Daoy (cell line): ENCODE measurements around the genes ELP4, PRRG4 and C11orf91.

GRCh38 chr11:30584961-30585709, 1.0 kb downstream of the MPPED2 start:
- RAMPAGE, long total RNA: no peak

- RAMPAGE, long total RNA: no peak
Observed at GRCh38 chr11:31372142-31372666, 2.5 kb downstream of the DNAJC24 start.

GRCh38 chr11:31509312-31510314, at the start of gene ELP4:
TSS of gene ELP4 (plus strand) at chr11:31509767.
- RAMPAGE, long total RNA: start-site peak on the minus strand at chr11:31509588-31509606, 42 and 25 reads in 2 replicates

DNA sequence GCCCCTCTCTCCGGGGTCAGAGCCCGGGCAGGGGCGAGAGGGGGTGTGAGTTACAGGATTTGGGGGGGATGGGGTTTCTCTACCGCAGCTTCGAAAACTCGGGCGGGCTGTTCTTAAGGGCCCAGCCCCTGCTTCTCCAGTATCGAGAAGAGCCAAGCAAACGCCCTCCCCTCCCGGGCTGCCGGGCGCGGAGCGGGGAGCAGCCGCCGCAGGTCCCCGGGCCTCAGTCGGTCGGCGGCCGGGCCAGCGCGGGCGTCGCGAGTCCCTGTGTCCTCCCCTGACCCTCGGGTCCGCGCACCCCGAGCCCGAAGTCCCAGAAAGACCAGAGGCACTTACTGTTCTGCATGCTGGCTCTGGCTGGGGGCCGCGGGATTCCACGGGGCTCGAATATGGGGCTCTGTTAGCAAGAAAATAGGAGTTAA, 5.0 kb downstream of the PAX6 start:
- RAMPAGE, long total RNA: no peak

GRCh38 chr11:32104114-32105137, 13.6 kb downstream of the RCN1 start:
- RAMPAGE, long total RNA: no peak

GRCh38 chr11:32120976-32121343, 30.1 kb downstream of the RCN1 start:
- RAMPAGE, long total RNA: no peak

DNA sequence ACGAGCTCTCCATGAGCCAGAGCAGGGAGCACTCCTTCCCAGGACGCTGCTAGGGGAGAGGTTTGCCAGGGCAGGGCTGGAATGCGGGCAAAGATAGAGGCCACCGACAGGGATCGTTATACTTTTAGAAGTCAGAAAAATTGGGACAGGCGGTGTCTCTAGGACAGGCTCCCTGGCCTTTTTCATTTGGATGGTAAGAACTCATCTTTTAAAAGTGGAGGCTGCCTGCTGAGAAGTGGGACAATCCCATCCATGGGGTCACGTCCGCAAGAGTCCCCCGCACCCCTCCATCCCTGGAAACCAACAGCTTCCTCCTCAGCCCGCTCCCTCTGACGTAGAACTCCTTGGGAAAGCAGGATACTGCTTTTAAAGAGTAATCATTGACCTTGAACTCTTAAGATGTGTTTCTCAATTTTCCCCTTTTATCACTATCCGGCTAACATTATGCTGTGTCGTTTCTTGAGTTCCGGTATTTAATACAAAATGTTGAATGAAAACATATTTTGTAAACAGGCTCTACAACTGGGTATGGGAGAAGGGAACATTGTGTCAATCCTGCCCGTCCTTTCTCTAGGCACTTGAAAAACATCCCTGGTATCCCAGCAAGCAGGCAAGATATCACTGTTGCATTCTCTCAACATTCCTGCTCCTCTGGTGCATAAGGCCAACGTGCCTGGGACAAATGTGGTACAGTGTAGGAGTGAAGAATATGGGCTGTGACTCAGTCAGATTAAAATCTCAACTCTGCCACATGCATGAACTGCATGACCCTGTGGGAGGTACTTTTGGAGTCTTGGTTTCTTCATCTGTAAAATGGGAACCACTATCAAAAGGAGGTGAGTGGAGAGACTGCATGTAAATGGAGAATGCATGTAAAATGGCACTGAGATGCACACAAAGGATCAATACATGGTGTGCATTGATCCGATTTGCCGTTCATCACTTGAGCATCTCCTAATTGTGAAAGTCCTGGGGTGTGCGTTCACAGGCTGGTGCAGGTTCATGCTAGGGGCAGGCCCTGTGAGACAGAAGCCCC, 52.9 kb downstream of the WT1 start:
- RAMPAGE, long total RNA: no peak

DNA sequence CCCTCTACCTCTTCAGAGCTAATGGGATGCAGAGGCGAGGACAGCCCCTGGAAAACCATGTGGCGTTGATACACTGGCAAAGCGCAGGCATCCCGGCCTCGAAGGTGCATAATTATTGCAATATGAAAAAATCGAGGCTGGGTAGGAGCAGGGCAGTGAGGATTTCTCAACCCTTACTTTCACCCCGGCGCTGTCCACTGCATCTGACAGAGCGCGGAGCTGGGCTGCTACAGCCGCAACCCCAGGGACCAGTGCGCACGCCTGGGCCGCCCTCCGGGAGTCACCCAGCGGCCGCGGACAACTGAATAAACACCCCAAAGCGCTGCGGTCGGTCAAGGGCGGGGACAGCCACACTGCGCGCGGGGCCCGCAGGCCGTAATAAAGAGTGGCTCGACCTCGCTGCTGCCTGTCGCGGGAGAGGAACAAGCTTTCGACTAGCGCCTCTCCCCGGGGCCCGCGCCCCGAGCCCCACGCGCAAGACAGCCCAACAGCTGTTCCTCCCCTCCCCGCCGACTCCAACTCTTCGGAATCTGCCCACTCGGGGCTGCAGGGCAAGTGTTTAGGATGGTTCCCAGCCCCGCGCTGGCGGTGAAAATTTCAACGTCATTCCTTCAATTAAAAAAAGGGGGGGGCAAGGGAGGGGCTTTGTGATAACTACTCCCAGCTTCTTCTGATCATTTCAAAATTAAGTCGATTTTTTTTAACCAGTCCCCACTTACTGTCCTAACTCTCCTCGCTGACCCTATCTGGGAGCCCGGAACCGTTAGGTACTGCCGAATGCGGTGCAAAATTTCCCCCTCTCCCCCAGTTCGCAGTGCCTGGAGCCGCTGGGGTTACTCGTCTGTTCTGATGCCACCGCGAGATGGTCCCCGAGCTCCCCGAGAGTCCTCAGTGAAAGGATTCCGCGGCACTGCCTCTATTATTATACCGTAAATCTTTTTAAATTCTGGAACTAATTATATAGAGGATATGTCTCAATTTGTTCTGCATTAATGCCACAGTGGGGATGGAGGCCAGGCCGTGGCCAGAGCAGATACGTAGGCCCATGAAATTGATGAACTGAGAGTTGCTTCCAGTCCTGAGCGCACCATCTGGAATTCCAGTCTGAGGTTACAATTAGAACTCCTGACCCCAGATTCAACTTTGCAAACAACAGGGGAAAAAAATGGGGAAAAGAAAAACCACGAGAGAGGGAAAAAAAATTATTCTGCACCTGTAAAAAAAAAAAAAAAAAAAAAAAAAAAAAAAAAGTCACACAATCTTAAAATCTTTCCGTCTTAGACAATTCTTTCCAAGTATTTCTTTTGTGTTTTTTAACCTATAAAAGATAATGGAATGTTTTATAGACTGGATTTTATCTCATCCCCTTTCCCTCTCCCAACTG, 4.0 kb upstream of the WT1 start:
- RAMPAGE, long total RNA: no peak

- RAMPAGE, long total RNA: no peak
Observed at GRCh38 chr11:32442890-32443835, 7.8 kb upstream of the WT1 start.

DNA sequence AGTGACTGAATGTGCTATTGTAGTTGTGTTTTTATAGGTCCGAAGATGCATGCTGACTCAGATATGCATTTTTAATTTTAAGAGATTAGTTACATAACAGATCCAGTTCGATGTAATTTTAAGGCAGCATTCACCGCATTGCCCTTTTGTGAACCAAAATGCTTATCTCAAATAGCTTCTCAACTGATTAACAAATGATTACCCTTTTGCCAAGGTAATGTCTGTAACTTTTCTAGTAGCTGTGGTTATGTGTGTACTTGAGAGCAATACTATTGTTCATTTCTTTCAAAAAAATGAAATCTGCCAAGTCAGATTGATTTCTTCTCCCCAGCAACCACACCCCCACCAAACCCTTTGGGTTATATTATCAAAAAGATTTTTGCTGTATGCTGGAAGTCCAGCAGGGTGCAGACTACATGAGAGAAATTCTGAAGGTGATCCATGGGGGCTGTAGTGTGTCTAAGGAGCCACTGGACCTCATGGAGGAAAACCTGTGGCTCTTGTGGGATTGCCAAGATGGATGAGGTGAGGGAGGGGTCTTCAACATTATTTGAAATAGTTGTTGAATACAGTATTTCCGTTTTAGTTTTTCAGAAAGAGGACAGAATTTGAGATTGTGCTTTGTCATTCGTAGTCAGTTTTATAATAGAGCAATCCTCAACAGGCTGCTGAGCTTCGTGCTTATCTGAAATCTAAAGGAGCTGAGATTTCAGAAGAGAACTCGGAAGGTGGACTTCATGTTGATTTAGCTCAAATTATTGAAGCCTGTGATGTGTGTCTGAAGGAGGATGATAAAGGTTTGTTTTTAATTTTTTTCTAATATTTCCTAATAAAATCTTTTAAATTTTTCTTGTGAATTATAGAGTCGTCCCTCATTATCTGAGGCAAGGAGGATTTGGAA, 3.0 kb downstream of the EIF3M start:
- RAMPAGE, long total RNA: no peak

GRCh38 chr11:32829471-32830212, at the start of gene PRRG4:
TSS of gene PRRG4 (plus strand) at chr11:32829927.
- RAMPAGE, long total RNA: no peak

GRCh38 chr11:32830213-32830922, 641 bp downstream of the PRRG4 start:
- RAMPAGE, long total RNA: no peak

- RAMPAGE, long total RNA: no peak
Observed at GRCh38 chr11:32892118-32892639, 432 bp upstream of the QSER1 start.

DNA sequence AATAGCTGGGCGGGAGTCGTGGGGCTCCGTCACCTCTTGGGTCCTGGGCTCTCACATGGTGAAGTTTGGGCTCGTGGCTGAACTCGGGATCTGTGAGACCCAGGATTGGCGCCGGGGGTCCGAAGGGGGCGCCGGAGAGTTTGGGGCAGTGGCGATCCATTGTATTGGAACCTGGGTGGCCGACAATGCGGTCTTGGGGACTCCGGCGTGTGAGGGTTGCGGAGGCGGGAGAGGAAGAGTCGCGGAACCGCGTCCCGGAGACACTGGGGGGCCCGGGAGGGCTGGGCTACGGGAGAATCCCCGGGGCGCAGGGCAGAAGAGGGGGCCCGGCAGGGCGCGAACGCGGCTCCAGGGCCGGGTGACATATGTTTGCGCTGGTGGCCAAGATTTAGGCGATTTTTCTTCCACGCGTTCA, 954 bp downstream of the QSER1 start:
- RAMPAGE, long total RNA: no peak

DNA sequence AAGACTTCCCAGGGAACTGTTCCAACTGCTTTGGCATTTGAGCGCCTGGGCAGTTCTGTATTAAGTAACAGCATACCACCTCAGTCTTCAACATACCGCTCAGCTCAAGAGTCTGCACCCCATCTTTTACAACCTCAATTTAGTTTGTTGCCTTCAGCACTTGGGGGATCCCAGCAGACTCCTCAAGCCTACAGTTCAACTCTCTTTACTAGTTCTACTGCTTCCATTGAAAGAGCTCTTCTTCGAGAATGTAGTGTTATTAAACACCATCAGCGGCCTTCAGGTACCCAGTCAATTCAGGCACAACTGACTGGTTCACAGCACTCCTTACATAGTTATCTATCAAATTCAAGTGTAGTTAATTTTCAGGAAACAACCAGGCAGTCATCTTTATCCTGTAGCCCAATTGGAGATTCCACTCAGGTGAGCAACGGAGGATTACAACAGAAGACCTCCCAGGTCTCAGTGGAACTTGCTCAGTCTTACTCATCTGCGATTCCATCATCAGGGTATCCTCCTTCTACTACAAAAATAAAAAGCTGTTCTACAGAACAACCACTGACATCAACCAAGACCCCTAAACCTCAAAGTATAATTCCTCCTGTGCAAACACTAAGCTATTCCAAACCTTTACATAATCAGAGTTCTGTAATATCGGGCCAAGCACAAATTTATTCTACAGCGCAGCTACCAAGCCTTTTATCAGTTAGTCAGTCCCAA, 39.5 kb downstream of the QSER1 start:
- RAMPAGE, long total RNA: no peak

DNA sequence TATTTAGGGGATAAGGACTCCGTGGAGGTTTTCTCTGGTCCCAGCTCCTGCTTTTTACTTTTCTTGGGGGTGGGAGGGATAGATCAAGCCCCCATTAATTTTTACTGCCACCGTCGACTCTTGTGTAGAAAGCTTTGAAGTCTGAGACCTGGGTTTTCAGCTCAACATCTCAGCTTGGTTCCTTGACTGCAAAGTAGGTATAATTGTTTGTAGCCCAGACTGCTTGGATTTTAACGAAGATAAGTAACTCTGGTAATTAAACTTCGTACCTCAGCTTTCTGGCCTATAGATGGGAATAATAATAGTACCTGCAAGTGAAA, 493 bp upstream of the CSTF3 start:
- RAMPAGE, long total RNA: no peak

GRCh38 chr11:33258863-33259284, 1.7 kb downstream of the HIPK3 start:
- RAMPAGE, long total RNA: no peak

DNA sequence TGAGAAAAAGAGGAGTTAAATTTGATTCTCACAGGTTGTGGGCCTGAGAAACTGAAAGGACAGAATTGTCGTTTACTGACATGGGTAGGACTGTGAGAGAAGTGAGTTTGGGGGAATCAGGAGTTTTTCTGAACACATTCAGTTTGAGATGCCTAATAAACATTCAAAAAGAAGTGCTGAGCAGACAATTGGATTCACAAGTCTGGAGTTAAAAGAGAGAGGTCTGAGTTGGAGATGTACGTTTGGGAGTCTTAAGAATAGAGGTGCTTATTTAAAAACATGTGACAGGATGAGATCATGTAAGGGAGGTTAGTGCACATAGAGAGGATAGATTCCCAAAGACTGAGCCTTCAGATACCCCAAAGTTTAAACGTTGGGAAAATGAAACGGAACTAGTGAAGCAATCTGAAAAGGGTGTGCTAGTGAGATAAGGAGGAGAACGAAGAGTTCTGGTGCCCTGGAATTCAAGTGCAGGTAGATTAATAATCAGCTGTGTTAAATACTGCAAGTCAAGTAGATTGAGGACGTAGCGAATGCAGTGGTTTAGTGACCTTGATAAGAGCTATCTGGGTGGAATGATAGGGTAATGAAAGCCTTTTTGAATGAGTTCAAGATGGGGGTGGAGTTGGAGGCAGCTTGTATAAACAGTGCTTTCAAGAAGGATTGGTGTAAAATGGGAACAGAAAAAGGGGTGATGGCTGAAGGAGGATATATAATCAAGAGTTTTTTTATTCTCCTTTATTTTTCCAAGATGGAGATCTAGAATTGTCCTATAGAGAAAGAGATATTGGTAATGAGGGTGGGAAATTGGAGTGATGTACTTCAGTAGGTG, 55.0 kb upstream of the KIAA1549L start:
- RAMPAGE, long total RNA: no peak

DNA sequence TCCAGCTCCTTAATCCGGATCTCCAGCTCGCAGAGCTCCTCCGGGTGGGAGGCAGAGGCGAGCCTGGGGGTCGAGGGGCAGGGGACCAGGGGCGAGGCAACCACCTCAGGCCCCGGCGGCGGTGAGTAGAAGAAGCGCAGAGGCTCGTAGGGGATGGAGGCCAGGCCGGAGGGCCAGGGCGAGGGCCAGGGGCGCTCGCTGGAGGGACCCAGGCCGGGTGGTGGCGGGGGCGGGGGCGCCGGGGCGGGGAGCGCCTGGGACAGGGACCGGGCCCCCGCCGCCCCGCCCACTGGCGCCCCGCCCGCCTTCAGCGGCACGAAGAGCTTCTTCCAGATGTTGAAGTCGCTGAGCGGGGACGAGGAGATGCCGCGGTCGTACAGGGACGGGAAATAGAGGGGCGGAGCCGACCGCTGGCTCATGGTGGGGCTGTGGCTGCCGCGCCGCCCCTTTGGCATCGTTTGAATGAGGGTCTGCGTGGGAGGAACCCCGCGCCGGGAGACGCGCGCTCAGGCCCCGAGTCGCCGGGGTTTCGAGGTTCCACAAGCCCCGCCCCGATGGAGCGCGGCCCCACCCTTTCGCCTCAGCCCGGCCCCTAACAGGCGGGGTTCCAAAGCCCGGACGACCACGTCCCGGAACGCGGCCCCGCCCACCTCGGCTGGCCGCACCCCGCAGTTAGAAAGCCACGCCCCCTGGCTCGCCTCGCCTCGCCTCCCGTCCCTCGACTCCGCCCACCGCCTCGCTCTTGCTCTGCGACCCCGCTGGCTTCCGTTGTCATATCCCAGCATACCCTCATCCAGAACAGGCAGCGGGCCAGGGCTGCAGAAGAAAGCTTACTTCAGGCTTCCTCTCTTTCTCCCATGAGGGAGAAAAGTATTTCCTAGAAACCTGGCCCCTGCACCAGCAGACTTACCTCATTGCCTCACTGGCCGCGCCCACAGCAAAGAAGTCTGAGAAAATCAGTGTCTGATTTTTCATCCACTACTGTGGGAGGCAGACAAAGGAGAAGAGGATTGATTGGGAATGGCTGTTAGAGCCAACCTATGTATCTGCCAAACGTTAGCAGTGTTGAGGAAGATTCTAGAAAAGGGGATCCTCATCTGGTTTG, at the start of gene C11orf91:
Gene C11orf91 (minus strand): TSS at position 541 of the 1,105 bp plus-strand sequence.
- RAMPAGE, long total RNA: no peak

DNA sequence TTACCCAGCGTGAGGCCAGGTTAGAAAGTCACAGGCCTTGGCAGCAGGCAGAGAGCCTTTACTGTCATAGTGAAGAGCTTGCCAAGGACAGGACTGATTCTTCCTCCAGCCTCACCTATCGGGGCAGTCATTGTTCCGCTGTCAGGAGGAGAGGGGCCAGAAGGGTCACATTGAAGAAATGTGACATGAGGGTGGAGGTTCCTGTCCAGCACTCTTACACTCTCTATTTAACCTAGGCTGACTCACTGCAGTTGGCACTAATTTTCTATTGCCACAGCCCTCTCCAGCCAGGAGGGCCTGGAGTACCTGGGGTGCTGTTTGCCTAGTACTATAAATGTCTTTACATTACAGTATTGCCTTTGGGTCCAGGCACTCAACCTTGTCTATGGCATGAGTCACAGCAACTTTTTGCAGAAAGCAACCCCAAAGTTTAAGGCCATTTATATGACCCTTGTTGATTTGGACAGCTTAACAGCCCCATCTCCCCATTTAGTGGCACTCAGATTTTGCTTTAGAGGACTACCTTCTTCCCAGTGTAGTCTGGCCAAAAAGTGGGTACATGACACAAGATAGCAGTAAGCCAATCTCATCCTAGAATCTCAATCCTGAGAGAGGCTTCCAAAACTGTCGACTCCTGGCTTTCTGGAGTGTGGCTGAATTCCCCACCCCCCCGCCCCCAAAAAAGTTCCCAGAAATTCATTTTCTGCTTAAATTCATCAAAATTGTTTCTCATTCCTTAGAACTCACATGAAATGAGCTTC, 7.3 kb upstream of the C11orf91 start:
- RAMPAGE, long total RNA: no peak